Peripheral blood mononuclear cell (primary cell): ENCODE measurements around a stretch of chr5.

- PRO-cap, 8 experiments, result no peak in any of the 8 experiments
Measured at GRCh38 chr5:83538275-83539590, 67.2 kb downstream of the VCAN start.

DNA sequence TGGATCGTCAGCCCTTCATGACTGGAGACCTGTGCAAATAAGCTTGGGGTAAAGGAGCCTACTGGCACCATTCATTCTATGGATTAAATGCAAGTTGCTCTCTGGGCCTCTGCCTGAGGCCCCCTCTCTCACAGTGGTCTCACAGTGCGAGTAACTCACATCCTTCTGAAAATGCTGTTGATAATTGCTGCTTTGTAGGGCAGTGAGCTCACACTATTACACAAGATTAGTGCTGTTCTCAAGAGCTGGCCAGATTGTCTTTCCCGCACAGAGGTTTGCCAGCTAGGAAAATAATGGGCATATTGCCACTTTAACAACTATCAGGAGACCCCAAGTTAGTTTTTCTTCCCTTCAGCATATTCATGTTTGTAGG, 91.2 kb downstream of the VCAN start:
- PRO-cap, 8 experiments, result no peak in any of the 8 experiments

GRCh38 chr5:84385261-84385785, 643 bp upstream of the EDIL3 start:
- PRO-cap, 8 experiments, result no peak in any of the 8 experiments

DNA sequence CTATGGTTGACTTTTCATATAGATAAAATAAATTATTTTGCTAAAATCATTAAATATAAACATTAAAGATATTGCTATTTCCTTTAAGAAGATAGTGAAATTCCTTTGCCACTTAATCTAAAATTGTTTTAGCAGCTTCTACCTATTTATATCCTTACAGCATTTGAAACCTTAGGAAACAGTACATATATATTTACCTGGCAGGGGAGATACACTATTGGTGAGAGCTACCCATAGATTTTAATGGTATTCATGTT, 231.7 kb upstream of the EDIL3 start:
- PRO-cap, 8 experiments, result no peak in any of the 8 experiments

DNA sequence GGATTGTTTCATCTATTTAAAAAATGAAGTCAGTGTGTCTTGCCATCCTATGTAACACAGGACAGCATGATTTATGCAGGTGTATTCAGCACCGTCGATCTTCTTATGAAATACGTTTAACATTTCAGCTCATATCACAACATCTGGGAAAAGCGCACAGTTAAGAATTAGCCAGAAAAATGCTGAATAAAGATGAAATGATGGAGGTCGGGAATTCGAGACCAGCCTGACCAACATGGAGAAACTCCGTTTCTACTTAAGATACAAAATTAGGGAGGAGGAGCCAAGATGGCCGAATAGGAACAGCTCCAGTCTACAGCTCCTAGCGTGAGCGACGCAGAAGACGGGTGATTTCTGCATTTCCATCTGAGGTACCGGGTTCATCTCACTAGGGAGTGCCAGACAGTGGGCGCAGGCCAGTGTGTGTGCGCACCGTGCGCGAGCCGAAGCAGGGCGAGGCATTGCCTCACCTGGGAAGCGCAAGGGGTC, 107.3 kb upstream of the COX7C start:
- PRO-cap, 8 experiments, result no peak in any of the 8 experiments

GRCh38 chr5:86570635-86571071, 47.1 kb upstream of the COX7C start:
- PRO-cap, 8 experiments, result no peak in any of the 8 experiments

- PRO-cap, 8 experiments, result no peak in any of the 8 experiments
Measured at GRCh38 chr5:87383683-87384602, 28.8 kb downstream of the CCNH start.

- PRO-cap, 8 experiments, result no peak in any of the 8 experiments
Measured at GRCh38 chr5:87411046-87411451, 1.7 kb downstream of the CCNH start.

- PRO-cap, 8 experiments, result no peak in any of the 8 experiments
Measured at GRCh38 chr5:88144116-88144776, 124.4 kb downstream of the TMEM161B start.

GRCh38 chr5:88660538-88661799, 222.0 kb downstream of the MEF2C start:
- PRO-cap, 8 experiments, result no peak in any of the 8 experiments

- PRO-cap, 8 experiments, result peak in 1 of 8 experiments; most common plus-strand start chr5:88675021 (in 1); most common minus-strand start chr5:88674822 (in 1)
Measured at GRCh38 chr5:88674670-88675539, 208.1 kb downstream of the MEF2C start.

- PRO-cap, 8 experiments, result no peak in any of the 8 experiments
Measured at GRCh38 chr5:88734956-88735569, 147.9 kb downstream of the MEF2C start.

DNA sequence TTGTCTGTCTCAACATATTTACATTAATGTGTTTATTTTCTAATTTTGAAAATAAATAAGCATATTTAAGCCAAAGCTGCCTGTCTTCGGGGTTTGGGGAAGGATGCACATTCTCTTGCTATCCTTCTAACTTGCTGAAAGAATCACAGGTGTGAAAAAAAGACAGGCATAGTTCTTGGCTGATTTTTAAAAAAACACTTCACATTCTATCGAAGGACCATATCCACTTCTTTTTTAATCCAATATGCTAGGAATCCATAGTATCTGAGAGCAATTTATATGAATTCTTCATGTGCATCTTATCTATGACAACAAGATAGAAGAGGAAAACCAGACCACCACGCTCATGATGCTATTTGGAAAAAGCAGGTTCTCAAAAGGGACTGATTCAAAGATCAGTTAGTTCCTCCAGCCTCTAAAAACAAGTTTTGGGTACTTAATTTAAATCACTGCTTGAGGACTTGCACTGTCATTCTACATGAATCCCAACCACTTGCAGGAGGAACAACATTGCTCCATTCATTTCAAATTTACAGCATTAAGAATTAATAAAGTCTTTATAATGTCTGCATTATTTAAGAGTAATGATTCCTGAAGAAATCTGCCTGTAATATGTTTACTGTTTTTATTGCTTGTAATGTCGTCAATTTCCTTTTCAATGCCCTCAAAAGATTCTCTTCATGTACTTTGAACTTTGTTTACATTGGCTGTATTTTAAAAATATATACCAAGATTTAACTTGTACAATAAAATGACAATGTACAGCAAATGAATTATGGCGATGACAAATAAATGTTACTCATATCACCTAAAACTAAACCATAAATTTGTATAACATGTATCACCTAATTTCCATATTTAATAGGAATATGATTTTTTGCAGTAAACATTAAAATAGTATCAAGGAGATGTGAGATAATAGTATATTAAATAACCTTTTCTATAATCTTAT, 6.1 kb downstream of the MEF2C start:
- PRO-cap, 8 experiments, result no peak in any of the 8 experiments

- PRO-cap, 8 experiments, result no peak in any of the 8 experiments
Measured at GRCh38 chr5:89901940-89902256, 507.7 kb downstream of the CETN3 start.

GRCh38 chr5:90506136-90506754, 23.1 kb downstream of the LYSMD3 start:
- PRO-cap, 8 experiments, result no peak in any of the 8 experiments

DNA sequence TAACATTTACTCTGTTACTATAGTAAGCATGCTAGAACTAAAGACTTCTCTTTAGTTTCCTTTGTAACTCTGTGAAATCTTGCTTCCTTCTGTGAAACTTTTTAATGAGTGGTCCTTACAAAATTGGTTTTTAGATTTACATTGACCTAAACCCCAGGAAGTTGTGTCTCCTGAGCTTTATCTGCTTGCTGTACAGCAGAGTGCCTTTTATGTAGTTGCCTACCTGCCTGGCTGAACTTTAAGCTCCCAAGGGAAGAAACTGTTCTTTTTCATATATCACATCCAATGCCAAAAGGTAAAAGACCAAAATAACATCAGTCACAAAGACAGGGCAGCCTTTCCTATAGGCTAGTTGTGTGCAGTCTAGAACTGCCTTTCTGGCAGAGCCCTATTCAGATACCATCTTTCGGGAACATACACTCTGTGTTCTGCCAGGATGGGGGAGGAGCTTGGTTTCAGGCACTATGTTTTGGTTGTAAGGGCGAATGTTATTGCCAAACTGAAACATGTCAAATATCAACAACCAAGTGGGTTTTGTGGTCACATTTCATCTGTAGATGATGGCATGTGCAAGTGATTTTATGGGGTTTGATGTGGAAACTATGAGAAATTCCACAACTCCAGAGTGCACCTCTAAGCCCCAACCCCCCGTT, 314.4 kb downstream of the ADGRV1 start:
- PRO-cap, 8 experiments, result no peak in any of the 8 experiments

DNA sequence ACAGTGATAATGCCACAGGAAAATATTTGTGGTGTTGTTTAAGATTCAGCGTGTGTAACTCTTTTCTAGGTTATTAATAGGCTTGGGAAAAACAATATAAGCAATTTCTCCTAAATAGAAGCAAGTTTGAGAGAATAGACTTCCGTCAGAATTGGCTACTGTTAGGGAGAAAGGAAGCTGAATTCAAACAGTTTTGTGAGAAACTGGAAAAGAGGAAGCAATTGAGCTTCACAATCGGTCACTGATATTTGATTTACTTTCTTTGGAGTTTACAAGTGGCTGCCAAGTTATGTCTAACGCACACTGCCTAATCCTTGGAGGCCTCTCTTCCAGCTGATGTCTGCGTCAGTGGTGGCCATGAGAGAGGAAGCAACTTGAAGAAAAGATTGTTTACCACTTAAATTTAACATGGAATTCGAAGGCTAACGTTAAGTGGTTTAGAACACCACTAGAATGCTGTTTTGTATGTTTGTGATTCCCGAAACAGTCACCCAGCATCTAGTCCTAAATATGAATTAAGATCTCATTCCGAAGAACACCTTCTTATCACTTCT, 319.5 kb downstream of the ADGRV1 start:
- PRO-cap, 8 experiments, result no peak in any of the 8 experiments

DNA sequence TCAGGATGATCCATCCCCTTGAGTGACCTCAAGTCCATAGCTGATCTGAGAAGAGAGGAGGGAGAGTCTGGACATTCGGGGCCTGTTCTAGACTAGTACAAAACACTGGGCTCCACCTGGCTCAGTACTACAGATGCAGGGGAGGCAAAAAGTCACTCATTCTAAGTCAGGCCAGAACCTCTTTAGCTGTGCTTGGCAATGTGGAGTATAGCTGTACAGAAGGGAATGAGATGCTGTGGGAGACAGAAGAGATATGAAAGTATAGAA, 262.6 kb downstream of the ARRDC3 start:
- PRO-cap, 8 experiments, result no peak in any of the 8 experiments

DNA sequence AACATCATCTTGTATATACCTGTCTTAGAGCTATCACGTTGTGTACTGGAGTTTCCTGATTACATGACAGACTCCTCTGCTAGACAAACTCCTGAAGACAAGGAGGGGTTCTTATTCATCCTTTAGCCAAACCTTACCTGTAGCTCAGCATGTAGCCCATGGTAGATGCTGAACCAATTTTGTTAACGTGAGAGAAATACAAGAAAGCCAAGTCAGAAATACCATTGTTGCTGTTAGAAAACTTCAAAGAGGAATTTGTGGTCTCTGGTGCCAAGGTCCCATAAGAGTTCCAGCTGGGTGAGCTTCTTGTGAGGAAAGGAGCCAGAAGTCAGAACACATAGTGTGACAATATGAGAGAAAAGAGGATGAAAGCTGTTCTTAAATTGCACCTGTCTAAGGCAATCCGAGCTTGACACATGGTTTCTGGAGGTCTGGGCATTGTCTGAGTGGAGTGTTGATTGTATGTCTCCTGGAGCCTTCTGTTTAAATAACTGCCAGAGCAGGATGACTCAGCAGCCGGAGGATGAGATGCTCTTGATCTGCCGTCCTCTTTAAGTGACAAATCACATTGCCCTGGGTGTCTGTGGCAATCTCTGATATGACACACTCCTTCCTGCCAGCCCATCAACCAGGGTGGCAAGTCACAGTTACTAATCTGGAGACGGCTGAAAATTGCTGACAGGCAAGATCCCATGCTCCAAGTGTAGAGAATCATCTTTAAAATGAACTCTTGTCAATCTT, 69.0 kb downstream of the ARRDC3 start:
- PRO-cap, 8 experiments, result peak in 8 of 8 experiments; most common plus-strand start position 658 of the sequence (in 7); most common minus-strand start position 481 of the sequence (in 5)

DNA sequence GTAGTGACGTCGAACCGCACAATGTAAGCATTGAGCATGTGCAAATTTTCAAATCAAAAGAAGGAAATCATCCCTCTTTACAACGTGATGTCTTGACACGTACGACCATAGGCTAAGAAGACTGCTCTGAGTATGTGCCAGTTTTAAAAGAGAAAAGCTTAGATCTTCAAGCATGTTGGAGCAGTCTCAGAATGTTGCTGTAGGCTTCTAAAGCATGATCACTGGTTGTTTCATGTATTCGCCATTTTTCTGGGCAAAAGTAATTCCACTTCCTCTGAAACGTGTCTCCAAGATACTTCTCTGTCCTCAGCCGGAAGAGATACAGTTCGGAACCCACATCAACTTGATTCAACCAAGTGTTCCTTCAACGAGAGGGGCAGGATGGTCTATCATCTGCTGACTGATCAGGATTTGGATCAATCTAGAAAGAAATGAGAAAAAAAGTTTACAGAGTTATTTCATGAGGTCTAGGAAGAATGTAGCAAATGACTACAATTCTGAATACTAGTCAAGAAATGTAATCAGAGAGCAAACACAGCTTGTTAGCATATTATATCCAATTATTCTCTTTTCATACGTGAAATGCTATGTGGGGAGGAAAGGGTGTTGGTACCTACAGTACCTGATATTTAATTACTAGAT, 12.0 kb downstream of the ARRDC3 start:
- PRO-cap, 8 experiments, result no peak in any of the 8 experiments